Ishikawa (cell line): Measurements from ENCODE around the gene SNX19.

DNA sequence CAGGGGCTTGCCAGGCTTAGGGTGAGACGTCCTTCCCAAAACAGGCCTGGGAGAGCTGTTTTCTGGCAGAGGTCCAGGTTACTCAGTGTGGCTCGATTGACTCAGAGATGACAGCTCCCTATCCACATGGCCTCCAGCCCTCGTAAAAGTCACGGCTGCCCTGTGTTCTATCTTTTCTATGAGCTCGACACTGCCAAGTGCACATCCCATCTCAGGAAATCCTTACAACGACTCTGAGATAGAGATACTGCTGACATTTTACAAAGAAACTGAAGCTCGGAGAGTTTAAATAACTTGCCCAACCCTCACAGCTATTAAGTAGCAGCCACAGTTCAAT is 20.4 kb downstream of the ADAMTS8 start:
- RRBS, result no CpG with 5 or more reads among the region's 7 CpGs

- RRBS, result no CpG with 5 or more reads among the region's 6 CpGs
These were observed 117.9 kb downstream of the ADAMTS15 start for GRCh38 chr11:130566292-130566713.

GRCh38 chr11:130583925-130584365 is 135.5 kb downstream of the ADAMTS15 start:
- RRBS, result no CpG with 5 or more reads among the region's 4 CpGs

- RRBS, result no CpG with 5 or more reads among the region's 7 CpGs
These were observed 158.7 kb downstream of the ADAMTS15 start for GRCh38 chr11:130607162-130607562.

- RRBS, result no CpG with 5 or more reads among the region's 5 CpGs
These were observed 201.4 kb downstream of the ADAMTS15 start for GRCh38 chr11:130649825-130650292.

DNA sequence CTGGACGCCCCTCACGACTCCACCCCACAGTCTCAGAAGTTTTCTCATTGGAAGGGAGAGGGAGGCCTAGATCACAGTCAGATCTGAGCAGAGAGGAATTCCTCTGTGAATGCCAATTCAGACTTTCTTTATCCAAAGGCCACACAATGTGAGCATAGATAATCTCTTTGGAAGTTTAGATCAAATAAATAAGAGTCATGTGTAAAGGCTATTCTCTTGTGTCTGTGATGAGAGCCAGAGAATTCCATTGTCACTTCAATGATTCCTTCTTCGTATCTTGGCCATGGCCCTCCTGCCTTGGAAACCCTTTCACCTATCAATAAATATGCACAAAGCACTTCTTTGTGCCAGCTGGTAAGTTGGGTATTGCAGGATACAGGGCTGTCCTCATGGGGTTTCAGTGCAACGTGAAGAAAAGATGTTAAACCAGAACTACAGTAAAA is 142.9 kb downstream of the SNX19 start:
- RRBS, result no CpG with 5 or more reads among the region's 4 CpGs

DNA sequence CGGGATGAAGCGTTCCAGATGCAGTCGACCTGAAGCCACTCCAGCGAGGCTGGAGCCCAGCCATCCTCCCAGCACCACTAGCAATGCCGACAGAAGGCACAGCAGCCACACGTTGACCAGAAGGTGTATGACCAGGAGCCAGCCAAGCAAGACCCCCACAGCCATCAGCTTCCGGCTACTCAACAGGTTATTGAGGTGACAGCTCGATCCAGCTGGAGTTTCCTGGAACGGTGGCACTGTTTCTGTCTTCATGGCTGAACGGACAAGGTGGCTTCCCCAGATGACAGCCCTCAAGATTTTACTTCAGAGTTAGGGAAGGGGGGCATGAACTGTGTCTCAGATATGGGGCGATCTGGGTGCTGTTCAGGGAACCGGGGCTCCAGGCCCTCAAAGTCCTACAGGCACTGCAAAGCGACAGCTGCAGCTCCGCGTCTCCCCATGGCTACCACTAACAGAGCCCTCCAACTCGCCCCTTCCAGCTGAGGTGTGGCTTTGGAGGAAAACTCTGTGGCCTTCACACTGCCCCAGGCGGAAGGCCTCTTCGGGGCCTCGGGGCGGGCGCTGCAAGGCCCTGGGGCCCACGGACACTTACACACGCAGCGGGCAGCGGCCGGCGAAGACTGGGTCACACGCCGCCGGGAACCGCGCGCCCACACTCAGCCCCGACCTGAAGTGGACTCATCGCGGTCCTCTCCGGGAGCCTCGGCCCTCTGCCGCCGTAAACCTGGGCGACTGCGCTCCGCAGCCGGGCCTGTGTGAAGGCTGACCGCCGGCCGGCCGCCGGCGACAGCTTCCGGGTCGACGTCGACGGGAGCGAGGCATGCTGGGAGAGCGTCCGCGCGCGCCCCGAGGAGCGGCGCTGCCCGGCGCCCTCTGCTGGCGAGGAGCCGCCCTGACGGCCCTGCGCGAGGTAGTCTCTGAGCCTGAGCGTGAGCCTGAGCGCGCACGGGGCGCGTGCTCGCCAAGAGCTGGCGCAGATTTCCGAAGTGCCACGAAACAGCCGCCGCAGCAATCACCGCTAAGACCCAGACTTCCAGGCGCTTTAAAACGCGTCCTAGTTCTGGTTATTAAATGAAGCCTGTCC is at the start of gene SNX19:
SNX19 (minus strand) TSS at position 792 of the 1,084 bp plus-strand sequence.
- RRBS, result 1% methylated on average over 26 of the region's 87 CpGs

GRCh38 chr11:131981180-131981762 is 610.9 kb downstream of the NTM start:
- RRBS, result no CpG with 5 or more reads among the region's 9 CpGs

- RRBS, result no CpG with 5 or more reads among the region's 2 CpGs
These were observed 617.6 kb downstream of the OPCML start for GRCh38 chr11:132914751-132915042.

GRCh38 chr11:133520622-133521205 is 11.6 kb downstream of the OPCML start:
- RRBS, result no CpG with 5 or more reads among the region's 11 CpGs

- RRBS, result no CpG with 5 or more reads among the region's 10 CpGs
These were observed 9.3 kb upstream of the OPCML start for GRCh38 chr11:133541477-133542160.

- RRBS, result 2% methylated on average over 7 of the region's 20 CpGs
These were observed 28.9 kb downstream of the IGSF9B start for GRCh38 chr11:133927860-133928266.

GRCh38 chr11:133946287-133947410 is 10.1 kb downstream of the IGSF9B start:
- RRBS, result no CpG with 5 or more reads among the region's 31 CpGs

DNA sequence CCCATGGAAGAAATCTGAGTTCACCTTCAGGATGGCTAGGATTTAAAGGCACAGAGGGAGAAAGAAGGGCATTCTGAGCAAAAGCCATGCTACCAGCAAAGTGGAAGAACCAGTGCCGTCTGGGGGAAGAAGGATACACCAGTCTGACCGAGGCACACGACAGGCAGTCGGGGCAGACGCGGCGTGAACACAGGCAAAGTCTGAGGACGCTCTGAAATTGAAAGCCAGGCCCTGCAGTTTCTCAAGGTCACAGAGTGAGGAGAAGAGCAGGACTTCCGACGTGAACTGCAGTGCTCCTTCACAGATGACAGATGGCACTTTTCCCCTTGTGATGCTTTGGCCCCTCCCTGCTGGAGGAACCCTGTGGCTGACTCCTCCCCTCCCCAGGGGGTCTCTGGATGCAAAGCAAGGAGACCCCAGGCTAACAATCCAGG is 19.6 kb upstream of the JAM3 start:
- RRBS, result no CpG with 5 or more reads among the region's 10 CpGs

- RRBS, result under 1% methylated on average over 8 of the region's 48 CpGs
These were observed 18.2 kb upstream of the JAM3 start for GRCh38 chr11:134050362-134051356.

DNA sequence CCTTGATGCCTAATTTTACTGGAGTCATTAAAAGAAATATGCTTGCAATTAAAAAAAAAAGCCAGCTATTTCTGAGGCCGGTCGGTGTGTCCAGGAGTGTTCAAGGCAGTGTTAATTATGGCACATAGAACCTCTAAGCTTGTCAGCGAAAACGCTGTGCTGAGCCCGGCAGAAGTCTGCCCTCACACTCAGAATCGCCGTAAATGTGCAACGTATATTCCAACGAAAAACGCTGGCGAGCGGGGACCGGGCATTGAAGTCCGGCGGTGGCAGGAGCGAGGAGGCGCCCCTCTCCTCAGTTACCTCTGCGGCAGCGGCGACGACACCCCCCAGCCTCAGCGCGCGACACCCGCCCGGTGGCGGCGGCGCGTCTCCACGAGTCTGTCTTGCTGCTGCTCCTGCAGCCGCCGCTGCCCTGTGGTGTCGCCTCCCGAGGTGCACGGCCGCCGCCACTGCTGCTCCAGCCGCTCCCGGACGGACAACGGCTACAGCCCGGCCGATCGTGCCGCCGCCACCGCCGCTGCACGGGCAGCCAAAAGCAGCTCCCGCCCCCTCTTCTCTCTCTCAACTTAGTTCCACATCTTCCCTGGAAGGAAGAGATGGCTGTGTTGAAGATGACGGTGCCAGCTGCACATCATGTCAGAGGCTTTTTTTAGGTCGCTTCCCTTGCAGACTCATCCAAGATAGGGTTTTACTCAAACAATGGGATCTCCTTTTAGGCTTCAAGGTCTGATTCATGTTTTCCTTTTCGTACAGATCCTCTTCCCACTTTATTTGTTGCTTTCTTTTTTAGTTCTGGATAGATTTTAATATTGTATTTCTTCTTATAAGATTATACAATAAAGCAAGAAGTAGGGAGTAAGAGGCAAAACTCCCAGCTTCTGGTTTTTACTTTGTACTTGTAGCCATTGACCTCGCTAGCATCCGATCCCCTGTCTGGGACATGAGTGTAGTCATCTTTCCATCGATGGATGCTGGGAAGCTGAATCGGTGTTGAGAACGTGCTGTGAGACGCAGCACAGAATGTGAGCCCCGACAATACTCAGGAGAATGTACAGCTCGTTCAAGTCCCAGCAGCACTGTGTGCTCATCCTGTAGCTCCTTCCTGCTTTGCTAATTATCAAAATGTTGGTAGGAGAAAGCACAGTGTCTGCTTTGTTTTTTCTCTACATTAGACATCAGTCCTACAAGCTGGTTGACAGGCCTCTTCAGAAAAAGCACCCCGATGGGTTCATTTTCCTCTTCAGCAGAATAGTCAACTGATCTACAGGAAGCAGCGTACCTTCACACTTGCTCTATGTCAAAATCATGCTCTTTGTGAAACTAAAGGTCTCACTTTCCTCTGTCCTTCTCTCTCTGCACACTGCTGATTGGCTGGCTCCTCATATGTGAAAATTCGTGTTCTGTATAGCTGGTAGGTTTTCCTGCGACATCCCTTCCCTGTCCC is 56.3 kb downstream of the JAM3 start:
- RRBS, result 6% methylated on average over 28 of the region's 66 CpGs

DNA sequence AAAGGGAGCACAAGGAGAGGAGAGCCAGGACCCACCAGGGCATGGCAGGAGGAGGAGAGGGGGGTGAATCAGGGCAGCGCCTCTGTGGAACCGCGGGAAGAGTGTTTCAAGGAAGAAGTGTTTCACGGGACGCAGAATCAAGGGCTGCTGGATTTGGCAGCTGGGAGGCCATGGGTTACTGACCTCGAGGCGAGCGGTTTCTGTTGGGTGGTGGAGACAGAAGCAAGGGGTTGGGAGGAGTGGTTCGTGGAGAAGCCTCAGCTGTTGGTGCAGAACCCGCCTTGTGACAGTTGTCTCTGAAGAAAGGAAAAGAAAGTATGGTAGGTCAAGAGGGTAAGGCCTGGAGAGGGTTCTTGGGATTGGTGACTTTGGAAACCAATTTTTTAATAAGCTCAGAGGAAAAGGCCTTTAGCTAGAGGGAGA is 13.1 kb downstream of the VPS26B start:
- RRBS, result no CpG with 5 or more reads among the region's 10 CpGs

- RRBS, result no CpG with 5 or more reads among the region's 4 CpGs
These were observed 8.0 kb downstream of the GLB1L2 start for GRCh38 chr11:134339746-134340131.

DNA sequence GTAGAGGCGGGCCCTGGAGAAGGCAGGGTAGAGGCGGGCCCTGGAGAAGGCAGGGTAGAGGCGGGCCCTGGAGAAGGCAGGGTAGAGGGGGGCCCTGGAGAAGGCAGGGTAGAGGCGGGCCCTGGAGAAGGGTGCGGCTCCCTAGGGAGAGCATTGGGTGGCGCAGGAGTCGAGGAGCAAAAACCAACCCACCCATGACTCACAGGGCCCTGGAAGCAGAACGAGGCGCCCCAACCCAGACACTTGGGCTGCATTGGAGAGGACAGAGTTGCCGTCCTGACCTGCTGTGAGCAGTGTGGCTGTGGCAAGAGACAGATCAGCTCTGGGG is 227.9 kb upstream of the B3GAT1 start:
- RRBS, result no CpG with 5 or more reads among the region's 10 CpGs

GRCh38 chr11:134950526-134951191 is 538.6 kb upstream of the B3GAT1 start:
- RRBS, result no CpG with 5 or more reads among the region's 8 CpGs